AG04449 (cell line): ENCODE results near the gene NKX2-3.

- RRBS: no CpG with 5 or more reads among the region's 1 CpG
These were observed 22.8 kb downstream of the AVPI1 start for GRCh38 chr10:97664226-97664557.

GRCh38 chr10:97707299-97707597 lies 6.3 kb upstream of the MARVELD1 start:
- RRBS: 60% methylated on average over 2 of the region's 4 CpGs

DNA sequence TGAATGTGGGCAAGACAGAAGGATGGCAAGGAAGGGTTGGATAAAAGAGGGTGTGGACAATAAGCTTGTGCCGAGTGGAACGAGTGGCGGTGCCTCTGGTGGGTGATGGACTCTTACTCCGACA lies 570 bp upstream of the MARVELD1 start:
- RRBS: no CpG with 5 or more reads among the region's 4 CpGs

GRCh38 chr10:97714835-97715632 lies 1.5 kb downstream of the MARVELD1 start:
- RRBS: 3% methylated on average over 7 of the region's 23 CpGs

- RRBS: no CpG with 5 or more reads among the region's 7 CpGs
These were observed 10.3 kb downstream of the SFRP5 start for GRCh38 chr10:97761448-97761927.

DNA sequence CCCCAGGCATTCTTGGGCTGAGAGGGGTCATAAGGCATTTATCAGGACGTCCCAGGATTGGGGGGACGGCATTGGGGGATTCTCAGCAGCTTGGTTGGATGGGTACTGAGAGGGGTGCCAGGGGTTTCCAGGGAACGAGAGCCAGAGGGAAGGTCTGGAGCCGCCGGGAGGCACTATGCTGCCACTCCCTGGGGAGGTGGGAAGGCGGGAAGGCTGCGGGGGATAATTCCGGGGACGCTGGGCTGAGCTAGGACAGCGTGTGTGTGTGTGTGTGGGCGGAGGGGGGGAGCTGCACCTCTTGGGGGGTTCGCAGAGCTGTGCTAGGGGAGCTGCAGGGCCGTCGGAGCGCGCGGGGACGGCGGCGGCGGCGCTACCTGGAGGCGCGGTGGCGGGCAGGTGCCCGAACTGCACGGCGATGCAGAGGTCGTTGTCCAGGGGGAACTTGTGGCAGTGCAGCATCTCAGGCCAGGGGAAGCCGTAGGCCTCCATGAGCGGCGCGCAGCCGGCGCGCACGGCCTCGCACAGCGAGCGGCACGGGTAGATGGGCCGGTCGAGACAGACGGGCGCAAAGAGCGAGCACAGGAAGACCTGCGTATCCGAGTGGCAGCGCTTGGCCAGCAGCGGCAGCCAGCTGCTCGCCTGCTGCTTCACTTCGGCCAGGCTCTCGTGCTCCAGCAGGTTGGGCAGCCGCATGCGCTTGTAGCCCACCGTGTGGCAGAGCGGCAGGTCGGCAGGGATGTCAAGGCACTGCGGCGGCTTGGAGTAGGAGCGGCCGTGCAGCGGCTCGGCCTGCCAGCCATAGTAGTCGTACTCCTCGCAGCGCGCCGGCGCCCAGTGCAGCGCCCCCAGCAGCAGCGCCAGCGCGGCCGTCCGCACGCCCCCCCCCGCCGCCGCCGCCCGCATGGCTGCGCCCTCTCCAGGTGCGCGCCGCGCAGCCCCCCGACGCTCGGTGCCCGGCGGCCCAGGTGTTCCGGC lies 581 bp downstream of the SFRP5 start:
- RRBS: 3% methylated on average over 8 of the region's 93 CpGs

DNA sequence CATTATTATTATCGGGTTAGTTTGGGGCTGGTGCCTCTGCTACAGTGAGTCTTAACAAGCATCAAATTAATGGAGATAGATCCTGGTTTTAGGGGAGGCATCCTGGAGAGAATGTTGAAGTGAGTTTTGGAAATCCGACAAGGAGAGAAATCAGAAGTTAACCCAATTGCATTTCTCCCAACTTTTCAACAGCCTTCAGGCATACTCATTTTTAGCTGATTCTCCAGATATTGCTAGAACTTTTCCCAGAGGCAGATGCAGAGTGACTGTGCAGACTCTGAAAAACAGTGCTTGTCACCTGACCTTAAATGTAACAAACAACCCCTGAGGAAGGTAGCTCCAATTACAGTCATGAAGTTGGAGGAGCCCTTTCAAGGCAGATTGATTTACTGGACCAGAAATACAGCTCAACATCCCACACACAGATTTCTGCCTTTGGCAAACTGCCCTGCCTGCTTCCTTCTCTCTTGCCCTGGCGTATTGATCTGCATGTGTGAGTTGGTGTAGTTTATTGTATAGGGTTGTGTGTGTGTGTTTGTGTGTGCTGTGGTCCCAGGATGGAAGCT lies 38.6 kb downstream of the PYROXD2 start:
- RRBS: no CpG with 5 or more reads among the region's 3 CpGs

DNA sequence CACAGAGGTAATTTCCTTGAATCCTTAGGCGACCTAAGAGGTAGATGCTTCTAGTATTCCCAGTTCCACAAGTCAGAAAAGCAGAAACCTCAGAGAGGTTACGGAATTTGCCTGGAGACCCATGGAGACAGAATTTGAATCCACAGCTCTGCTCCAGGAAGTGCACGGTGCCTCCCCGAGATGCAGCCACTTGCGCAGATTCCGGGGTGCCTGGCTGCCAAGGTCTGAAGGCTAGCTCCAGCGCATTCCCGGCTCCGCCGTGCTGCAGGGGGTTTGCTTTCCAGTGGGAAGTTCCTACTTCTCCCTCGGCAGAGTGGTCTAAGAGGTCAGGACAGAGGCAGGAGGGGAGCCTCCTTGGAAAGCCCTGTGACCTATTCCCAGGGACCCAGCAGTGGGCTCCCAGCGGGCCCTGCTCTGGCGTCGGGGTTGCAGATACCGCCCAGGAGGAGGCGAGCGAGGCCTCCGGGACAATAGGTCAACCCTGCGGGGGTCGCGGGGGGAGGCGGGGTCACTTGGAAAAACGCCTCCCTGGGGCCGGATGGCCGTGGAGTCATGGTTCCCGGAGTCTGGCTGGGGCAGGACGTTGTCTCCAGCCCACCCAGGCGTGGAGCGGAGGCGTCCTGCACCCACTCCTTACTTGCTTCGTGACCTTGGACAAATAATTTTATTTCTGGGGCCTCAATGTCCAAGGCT lies 10.0 kb upstream of the NKX2-3 start:
- RRBS: 6% methylated on average over 10 of the region's 31 CpGs

GRCh38 chr10:99532620-99533498 lies at the start of gene NKX2-3:
Gene NKX2-3 (plus strand): TSS chr10:99532942.
- RRBS: 10% methylated on average over 3 of the region's 54 CpGs

DNA sequence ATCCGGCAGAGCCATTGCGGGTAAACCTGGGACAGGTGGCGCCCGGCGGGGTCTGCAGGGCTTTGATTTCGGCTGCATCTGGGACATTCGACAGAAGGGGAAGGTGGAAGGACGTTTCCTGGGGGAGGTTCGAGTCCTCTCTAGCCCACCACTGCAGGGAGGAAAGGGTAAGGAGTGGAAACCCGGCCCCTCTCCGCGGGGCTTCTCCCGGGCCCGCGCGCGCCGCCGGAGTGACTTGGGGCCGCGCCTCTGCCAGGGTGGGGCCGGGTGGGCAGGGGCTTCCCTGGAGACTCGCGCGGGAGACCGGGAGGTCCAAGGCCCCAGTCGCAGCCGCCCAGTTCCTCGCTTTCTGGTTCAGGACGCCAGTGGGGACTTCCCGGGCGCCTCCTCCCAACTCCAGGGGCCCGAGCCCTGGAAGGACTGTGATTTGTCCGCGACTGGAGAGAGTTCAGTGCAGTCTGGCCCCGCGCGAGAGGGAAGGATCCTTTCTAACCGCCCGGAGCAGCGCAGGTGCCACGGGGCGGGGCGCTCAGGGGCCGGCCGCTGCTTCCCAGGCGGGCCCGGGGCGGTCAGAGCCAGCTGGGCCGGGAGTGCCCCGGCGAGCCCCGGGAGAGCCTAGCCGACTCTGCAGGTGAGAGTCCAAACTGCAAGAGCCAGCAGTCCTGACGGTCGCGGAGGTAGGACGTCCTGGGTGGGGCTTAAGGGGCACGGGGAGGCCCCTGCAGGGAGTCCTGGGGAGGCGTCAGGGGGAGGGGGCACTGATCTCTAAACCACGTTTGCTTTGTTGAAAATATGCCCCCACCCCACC lies 7.9 kb downstream of the NKX2-3 start:
- RRBS: 5% methylated on average over 20 of the region's 61 CpGs

DNA sequence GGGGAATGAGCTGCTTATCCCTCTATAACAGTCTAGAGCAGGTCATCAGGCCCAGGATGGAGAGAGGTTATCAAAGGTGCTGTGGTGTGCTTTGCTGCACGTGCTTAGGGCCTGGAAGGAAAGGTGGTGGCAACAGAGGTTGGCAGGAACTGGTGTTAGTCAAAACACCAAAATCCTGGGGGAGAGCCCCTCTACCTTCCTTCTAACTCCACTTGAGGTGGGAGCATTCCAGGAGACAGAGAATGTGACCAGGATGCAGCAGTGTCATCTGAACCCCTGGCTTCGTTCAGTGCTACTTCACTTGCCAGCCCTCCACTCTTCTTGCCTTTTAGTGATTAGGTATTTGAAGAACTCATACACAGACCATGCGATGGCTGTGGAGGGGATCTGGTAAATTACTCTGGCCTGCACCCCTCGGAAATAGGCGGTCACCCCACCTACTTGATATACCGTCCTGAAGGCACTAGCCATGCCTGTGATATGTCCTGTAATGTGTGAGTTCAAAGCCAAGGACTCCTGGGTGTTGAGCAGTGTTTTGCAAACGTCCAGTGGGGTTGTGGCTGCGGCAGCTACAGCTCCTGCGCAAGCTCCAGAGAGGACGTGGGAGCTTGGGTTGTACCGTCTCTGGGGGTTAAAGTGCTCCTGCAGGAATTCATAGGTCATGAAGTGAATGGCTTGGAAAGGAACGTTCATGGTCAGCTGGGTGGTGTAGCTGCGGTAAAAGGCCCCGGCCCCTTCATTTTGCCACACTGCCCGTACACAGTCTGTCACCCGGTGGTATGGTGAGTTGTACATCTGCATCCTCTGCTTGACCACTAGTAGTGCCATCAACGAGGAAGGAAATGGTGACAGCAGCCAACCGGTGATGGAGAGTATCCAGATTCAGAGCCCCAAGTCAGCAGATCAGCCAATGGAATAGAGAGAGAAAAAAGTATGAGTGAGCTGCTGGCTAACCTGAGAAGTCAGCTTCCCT lies 9.4 kb downstream of the SLC25A28 start:
- RRBS: 87% methylated on average over 3 of the region's 18 CpGs

GRCh38 chr10:99788408-99789247 lies 6.2 kb downstream of the ABCC2 start:
- RRBS: no CpG with 5 or more reads among the region's 9 CpGs

DNA sequence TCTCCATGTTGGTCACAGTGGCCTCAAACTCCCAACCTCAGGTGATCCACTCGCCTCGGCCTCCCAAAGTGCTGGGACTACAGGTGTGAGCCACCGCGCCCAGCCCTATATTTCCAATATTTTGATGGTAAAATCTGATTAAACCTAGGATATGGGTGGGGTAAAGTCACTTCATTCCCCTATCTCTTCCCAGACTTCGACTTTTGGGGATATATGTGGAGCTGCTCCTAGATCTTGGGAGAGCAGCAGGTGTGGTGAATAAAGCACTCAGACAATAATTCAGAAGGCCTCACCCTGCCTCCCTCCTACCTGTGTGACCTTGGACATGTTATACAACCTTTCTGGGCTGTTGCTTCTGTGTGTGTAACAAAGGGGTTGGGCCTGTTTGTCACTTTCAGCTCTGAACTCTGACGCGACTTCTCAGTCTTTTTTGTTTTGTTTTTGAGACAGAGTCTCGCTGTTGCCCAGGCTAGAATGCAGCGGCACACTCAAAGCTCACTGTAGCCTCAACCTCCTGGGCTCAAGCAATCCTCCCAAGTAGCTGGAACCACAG lies 89.4 kb downstream of the DNMBP start:
- RRBS: no CpG with 5 or more reads among the region's 9 CpGs

- RRBS: no CpG with 5 or more reads among the region's 3 CpGs
These were observed 72.1 kb downstream of the DNMBP start for GRCh38 chr10:99937618-99938142.

- RRBS: no CpG with 5 or more reads among the region's 13 CpGs
These were observed 15.3 kb downstream of the DNMBP start for GRCh38 chr10:99993923-99995317.

GRCh38 chr10:100020550-100021259 lies 11.0 kb upstream of the DNMBP start:
- RRBS: no CpG with 5 or more reads among the region's 14 CpGs

GRCh38 chr10:100412907-100413447 lies 49.8 kb upstream of the WNT8B start:
- RRBS: no CpG with 5 or more reads among the region's 4 CpGs

GRCh38 chr10:100730542-100731578 lies 14.5 kb upstream of the PAX2 start:
- RRBS: 4% methylated on average over 32 of the region's 77 CpGs

GRCh38 chr10:100737195-100738140 lies 7.9 kb upstream of the PAX2 start:
- RRBS: 8% methylated on average over 12 of the region's 53 CpGs